GM23338 (cell line): ENCODE results near the gene NET1.

DNA sequence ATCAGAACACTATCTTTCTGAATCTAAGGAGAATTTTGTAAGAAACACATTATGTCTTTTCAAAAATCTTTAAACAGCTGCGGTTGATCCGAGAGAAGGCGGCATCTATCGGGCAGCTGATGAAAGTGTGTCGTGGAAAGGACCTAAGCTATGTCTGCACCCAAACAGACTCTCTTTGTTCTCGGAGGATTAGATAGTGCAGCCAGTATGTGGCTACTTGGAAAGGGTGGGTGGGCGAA is 509.9 kb upstream of the AKR1E2 start:
- PRO-cap, result no peak
- RAMPAGE, long total RNA, result no peak

DNA sequence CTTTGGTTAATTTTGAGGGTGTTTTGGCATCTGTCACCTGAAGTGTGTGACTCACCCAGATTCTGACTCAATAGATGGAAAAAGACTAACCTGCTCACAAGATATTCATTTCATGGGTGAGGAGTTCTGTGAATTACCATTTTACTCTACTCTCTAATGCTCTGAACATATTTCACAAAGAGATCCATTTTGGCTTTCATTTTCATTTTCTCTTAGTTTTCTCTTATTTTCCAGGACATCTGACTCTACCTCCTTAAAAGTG is 174.3 kb upstream of the AKR1E2 start:
- PRO-cap, result no peak
- RAMPAGE, long total RNA, result no peak

DNA sequence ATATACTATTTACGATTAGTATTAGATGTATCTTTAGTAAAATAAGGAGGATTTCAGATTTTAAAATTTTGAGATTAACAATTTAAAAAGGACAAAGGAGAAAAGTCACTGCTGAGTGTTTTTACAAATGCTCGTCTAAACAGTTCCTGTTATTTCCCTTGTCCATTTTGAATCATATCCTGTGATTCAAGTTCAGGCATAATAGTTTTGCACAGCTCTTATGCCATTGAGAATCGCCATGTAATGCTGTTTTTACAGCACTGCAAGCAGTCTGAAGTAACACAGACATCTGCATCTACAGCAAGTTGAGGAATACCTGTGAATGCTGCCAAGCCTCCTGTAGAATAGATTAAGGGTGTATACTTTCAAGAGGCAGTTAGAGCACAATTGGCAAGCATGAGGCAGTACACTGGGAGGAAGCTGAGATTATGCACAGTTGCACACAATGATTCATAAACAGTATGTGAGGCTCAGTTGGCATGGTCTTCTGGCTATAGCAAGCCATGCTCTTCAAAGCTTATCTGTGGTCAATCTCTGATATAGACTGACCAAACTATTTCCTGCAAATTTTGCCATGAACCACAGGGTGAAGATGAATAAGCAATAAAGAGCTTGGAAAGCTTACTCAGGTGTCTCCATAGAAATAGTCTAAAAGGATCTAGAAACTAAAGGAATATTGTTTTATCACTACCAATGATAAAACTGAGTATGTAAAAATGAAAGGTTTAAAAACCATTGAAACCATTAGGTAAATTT is 121.9 kb upstream of the AKR1E2 start:
- PRO-cap, result no peak
- RAMPAGE, long total RNA, result no peak

DNA sequence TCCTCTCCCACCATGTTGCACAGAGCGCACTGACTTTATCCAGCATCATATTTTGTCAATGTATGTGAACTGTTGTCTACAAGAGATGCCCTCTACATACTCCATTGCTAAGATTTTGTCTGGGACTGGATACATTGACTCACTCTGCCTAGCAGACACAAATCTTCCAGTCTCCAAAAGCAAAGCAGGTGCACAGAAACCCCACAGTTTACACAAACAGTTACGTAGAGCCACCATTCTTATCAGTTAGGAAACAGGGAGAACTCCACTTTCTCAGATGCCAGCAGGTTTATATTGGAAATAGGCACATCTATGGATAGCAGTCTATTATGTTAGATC is 1.6 kb downstream of the AKR1C2 start:
- PRO-cap, result no peak
- RAMPAGE, long total RNA, result no peak

- PRO-cap, result no peak
- RAMPAGE, long total RNA, result no peak
These were observed 37.6 kb upstream of the AKR1C2 start for GRCh38 chr10:5041205-5041789.

GRCh38 chr10:5283182-5283963 is 81.4 kb upstream of the UCN3 start:
- PRO-cap, result no peak
- RAMPAGE, long total RNA, result no peak

- PRO-cap, result no peak
- RAMPAGE, long total RNA, result no peak
These were observed 67.4 kb upstream of the UCN3 start for GRCh38 chr10:5297212-5297957.

- PRO-cap, result bidirectional peak, plus-strand start at chr10:5412557, minus-strand start at chr10:5412426; bidirectional peak, plus-strand start at chr10:5413089, minus-strand start at chr10:5412811
- RAMPAGE, long total RNA, result no peak
These were observed at the start of gene NET1 for GRCh38 chr10:5412105-5412932. Gene NET1, plus strand, starts transcription at chr10:5412557.

GRCh38 chr10:5457187-5458228 is 41.9 kb downstream of the CALML5 start:
- PRO-cap, result no peak
- RAMPAGE, long total RNA, result no peak

DNA sequence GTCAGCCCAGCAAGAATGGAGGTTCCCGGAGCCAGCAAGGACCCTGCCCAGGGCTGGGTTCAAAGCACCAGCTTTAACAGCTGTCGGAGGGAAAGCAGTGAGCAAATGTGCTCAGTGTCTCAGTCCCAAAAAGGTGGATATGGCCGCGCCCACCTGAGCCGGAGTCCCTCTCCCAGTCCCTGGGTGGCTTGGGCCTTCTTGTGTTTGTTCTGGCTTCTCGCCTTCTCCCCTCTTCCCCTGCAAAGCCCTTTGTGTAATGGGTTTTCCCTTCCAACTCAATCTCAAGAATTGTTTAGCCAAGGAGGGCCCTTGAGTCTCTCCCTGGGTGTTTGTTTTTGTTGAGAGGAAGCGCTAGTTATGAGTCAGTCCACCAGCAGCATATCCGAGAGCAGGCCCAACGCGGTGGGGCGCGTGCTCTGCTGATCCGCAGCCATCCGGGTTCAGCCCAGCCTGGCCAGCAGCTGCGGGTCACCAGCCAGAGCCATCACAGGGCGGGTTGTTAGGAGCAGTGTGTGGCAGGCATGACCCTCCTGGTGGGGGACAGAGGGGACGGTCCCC is 21.1 kb downstream of the CALML3 start:
- PRO-cap, result no peak
- RAMPAGE, long total RNA, result no peak

- PRO-cap, result no peak
- RAMPAGE, long total RNA, result no peak
These were observed 29.2 kb downstream of the CALML3 start for GRCh38 chr10:5553785-5554442.

DNA sequence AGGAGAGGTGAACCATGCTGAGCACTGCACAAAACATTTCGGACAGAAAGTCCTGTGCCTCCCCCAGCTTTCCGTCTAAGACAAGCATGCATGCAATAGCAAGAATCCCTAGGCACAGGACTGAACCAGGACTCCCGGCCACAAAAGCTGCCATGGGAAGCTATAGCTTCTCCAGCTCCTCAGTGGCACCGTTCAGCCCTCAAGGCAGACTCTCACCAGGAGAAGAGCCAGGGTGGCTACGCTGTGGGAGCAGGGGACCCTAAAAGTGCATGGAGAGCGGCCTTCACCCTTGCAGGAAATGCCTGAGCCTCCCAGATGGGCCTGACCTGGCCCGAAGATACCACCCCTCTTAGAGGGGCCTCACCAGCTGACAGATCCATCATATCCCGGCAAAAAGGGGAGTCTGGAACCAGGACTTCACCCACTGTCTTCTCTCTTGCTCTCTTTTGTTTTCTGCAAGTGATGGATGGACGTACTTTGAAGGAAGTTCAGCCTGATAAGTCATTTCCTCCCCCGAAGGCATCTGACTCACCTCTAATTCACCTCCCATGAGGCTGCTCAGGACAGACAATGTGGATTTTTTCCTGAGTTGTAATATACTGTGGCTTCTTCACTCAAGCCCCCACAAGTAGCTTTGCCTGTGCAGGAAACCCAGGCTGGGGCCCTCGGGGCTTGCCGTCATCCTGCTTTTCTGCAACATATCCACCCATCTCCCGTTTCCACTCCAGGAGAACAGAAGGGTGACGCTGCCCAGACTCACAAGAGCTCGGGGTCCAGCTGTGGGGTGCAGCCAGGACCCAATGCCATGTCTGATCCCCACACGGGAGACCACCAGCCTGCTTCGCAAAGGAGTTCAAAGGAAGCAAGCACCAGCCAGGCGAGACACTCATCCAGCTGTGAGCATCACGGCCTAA is 70.5 kb downstream of the ASB13 start:
- PRO-cap, result no peak
- RAMPAGE, long total RNA, result no peak

DNA sequence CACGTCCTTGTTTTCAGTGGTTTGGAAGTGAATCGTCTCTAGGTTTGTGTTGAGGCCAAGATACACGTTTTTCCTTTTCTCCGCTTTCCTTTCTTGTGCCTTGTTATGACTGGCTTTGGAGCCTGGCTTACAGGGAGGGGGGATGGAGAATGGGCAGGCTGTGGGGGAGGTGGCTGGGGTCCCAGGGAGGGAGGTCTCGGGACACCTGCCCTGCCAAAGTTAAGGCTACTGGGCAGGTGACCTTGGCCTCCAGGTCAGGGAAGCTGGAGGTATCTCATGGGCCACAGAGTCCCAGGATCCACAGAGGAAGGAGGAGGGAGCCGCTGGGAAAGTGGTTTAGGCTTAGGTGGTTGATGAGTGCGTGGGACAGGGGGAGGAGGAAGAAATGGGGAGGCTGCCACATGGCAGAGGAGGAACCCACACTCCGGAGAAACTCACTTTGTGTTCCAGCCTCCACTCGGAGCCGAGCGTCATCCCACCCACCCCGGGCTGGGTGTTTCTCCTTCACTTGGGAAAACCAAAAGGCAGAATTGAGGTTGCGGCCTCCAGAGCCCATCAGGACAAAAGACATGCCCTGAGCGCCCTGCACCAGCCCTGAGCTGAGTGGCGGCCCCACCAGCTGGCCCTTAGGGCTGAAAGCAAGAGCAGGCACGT is 46.2 kb downstream of the ASB13 start:
- PRO-cap, result no peak
- RAMPAGE, long total RNA, result no peak

DNA sequence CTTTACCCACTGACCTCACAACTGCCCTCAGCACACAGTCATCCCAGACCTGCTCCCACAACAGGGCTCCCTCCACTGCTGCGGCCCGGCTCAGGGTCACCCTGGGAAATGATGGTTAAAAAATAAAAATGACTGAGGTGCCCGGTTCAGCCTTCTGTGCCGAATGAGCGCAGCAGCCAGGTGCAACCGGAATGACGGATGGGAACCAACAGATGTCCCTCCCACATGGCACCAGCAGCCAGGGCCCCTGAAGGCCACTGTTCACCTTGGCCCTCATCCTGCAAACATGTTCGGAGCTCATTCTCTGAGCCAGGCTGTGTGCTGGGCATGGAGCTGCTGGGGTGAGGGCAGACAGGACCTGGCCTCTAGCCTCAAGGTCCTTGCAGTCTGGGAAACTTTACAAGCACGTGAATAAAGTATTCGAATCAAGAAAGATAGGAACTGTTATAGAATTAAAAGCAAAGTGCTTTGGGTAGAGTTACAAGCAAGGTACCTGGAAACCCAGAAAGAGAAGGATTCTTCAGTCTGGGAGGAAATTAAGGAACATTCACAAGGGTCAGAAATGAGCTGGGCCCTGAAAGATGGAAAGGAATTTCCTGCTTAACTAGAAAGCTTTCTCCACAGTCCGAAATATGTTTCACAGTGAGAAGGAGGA is 40.0 kb downstream of the ASB13 start:
- PRO-cap, result no peak
- RAMPAGE, long total RNA, result no peak

DNA sequence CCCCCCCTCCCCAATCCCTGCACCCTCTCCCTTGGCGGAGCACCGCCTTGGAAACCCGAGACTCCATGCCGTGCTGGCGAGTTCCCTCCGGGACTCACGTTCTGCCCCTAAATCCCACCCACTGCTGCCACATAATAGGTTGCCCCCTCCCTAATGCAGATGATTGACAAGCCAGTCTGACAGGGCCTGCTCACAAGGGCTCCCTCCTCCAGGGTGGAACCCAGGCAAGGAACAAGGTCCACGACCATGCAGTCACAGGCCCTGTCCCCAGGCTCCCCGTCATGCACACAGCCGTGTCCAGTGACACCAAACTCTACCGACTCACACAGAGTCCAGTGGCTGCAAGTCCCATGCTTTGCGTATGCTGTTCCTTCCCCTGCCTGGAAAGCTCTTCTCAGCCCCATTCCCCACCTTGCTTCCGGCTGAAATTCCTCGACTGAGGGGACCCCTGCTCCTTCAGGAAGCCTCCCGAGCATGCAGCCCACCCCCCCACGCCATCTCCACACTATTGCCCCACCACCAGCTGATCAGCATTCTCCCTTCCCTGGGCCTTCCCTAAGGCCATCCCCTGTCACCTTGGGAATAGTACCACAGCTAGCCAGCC is 7.1 kb downstream of the ASB13 start:
- PRO-cap, result no peak
- RAMPAGE, long total RNA, result no peak

GRCh38 chr10:5751946-5752948 is 61.0 kb downstream of the GDI2 start:
- PRO-cap, result no peak
- RAMPAGE, long total RNA, result no peak

GRCh38 chr10:5756352-5756913 is 56.8 kb downstream of the GDI2 start:
- PRO-cap, result no peak
- RAMPAGE, long total RNA, result no peak

GRCh38 chr10:5765079-5765492 is 48.1 kb downstream of the GDI2 start:
- PRO-cap, result no peak
- RAMPAGE, long total RNA, result no peak

- PRO-cap, result no peak
- RAMPAGE, long total RNA, result no peak
These were observed 39.5 kb downstream of the GDI2 start for GRCh38 chr10:5773783-5773991.

- PRO-cap, result no peak
- RAMPAGE, long total RNA, result no peak
These were observed 4.8 kb downstream of the FBH1 start for GRCh38 chr10:5894555-5895470.